ENCODE measurements around a stretch of chr22.

- PRO-cap: no peak
These were observed 87.4 kb downstream of the FAM83F start for GRCh38 chr22:40081706-40083047.

GRCh38 chr22:40183990-40184845 is 6.5 kb downstream of the TNRC6B start:
- PRO-cap: no peak

DNA sequence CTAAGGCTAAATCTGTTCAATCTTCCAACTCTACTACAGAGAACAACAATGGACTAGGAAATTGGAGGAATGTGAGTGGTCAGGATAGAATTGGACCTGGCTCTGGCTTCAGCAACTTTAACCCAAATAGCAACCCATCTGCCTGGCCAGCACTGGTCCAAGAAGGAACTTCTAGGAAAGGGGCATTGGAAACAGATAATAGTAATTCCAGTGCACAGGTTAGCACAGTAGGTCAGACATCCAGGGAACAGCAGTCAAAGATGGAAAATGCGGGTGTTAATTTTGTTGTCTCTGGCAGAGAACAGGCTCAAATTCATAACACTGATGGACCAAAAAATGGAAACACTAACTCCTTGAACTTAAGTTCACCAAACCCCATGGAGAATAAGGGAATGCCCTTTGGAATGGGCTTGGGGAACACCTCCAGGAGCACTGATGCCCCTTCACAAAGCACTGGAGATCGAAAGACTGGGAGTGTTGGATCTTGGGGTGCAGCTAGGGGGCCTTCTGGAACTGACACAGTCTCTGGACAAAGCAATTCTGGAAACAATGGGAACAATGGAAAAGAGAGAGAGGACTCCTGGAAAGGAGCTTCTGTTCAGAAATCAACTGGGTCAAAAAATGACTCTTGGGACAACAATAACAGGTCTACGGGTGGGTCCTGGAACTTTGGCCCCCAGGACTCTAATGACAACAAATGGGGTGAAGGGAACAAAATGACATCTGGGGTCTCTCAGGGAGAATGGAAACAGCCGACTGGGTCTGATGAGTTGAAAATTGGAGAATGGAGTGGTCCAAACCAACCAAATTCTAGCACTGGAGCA is 81.1 kb upstream of the ADSL start:
- PRO-cap: no peak

GRCh38 chr22:40324447-40325182 is 21.7 kb upstream of the ADSL start:
- PRO-cap: no peak

DNA sequence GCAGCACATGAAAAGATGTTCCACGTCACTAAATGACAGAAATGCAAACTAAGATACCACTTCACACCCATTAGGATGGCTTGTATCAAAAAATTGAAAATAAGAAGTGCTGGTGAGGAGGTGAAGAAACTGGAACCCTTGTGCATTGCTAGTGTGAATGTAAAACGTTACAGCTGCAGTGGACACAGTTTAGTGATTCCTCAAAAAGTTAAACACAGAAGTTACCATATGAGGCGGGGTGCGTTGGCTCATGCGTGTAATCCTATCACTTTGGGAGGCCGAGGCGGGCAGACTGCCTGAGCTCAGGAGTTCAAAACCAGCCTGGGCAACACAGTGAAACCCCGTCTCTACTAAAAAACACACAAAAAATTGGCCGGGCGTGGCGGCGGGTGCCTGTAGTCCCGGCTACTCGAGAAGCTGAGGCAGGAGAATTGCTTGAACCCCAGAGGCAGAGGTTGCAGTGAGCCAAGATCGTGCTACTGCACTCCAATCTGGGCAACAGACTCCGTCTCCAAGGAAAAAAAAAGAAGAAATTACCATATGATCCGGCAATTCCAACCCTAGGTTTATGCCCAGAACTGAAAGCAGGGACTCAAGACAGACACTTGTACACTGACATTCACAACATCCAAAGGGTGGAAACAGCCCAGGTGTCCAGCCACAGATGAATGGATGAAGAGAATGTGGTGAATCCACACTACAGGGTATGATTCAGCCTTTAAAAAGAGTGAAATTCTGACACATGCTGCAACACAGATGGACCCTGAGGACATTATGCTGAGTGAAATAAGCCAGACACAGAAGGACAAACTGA is 43.6 kb downstream of the SGSM3 start:
- PRO-cap: no peak

DNA sequence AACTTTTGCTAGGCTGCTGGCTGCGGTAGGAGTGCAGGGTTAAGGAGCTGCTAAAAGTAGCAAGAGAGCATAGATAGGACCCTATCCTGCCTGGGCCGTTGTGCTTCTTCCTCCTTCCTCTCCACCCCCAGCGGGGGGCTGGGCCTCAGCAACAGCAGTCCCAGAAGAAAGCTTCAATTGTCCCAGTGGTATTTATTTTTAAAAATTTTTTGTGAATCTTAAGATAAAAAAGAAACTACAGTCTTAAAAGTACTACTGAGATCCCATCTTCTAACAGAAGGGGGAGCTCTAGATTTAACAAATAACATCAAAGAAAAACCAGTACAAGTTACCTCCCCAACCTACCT is 66.4 kb downstream of the SGSM3 start:
- PRO-cap: no peak

DNA sequence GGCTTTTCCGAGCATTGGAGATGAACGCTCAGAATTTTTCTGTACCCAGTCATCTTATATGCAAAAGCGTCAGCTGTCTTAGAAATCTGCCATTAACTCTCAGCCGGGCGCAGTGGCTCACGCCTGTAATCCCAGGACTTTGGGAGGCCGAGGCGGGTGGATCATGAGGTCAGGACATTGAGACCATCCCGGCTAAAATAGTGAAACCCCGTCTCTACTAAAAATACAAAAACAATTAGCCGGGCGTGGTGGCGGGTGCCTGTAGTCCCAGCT is 78.4 kb downstream of the SGSM3 start:
- PRO-cap: no peak

GRCh38 chr22:40462937-40463761 is 92.8 kb downstream of the SGSM3 start:
- PRO-cap: no peak

- PRO-cap: no peak
These were observed 92.8 kb downstream of the MRTFA start for GRCh38 chr22:40543627-40544227.

GRCh38 chr22:40636882-40637666 is 555 bp upstream of the MRTFA start:
- PRO-cap: bidirectional peak, plus-strand start at chr22:40637031, minus-strand start at chr22:40636676; bidirectional peak, plus-strand start at chr22:40637296, minus-strand start at chr22:40637212

DNA sequence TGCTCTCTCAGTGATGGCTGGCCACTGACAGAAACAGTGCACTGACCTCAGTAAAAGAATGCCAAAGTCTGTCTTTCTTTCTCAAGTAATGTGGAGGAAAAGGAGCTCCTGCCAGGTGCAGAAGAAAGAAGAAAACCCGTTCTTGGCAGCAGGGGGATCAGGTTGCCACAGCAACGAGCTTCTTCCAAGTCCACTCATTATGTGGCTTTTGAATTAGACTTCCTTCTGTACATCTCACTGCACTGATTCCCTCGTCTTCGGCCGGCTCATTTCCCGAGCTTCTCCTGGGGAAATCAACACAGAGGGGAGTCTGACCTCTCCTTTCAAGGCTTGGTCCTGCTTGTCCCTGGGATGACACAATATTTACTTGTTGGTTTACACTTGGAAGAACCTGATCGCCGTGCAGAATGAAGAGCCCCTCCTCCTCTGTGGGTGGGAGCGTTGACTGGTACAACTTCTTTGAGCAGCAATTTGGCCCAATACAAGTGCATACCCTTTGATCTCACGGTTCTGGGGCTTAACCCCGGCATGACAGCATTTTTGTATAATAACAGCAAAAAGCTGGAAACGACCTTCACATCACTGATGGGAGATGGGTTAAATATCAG is 35.3 kb downstream of the MCHR1 start:
- PRO-cap: no peak

DNA sequence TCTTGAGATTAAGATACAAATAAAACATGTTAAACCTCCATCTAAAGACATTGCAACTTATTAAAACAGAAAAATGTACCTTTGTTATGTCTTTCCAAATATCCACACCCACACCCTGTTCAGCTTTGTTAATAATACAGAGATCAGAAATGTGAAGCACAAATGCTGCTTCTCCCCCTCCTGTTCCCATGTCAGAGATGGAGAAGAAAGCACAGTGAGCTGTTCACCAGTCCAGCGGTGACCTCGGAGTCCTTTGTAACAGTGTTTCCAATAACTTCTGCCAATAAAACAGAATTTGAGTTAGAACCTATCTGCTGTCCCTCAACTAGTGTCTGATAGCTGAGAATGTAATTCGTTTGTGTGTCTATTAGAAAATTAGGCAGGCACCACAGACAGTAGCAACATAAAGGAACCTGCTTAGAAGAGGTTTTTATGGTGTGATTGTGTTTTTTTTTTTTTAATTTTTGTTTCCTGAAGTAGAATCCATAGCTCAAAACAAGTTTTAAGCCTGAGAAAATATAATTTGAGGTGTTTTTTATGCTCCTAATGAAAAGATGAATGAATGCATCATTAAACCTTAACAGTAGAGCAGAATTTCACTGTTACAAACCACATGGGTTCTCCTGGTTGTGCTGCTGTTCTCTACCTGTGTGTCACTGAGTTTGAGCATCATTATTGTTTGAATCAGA is 19.1 kb upstream of the RBX1 start:
- PRO-cap: no peak

DNA sequence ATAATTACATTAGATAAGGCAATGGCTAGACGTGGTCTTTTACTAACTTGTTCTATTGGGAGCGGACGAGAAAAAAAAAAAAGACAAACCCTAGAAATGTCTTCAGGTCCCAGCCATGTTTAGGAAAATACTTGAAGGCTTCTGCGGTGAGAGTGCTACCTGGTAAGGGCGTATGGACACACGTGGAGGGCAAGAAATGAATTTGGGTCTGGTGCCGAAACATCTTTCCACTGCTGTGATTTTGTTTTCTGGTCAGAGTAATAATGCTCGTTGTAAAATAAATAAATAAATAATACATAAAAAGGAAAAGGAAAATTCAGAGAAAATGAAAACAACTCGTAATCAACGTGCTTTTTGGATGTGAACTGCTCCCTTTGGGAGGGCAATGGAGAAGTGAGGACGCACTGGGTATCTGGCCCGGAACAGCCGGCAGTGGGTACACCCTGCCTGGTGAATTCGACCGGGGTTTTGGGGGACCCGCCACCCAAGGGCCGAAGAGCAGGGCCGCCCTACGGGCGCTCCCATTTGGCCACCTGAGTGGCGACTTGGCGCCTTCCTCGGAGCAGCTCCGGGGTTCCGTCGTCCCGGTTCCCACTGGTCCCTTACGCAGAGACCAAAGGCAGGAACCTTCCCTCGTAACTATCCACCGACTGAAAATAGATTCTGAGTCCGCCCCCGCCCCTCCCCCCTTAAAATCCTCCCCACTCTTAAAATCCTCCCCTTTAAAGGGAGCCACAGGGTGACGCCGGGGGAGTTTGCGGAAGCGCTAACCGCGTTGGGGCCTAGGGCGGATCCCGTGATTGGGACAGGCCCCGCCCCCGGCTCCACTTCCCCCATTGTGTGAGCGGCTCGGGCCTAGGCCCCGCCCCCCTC is 1.4 kb upstream of the EP300 start:
- PRO-cap: bidirectional peak, plus-strand start outside the sequence, minus-strand start at position 606 of the sequence

DNA sequence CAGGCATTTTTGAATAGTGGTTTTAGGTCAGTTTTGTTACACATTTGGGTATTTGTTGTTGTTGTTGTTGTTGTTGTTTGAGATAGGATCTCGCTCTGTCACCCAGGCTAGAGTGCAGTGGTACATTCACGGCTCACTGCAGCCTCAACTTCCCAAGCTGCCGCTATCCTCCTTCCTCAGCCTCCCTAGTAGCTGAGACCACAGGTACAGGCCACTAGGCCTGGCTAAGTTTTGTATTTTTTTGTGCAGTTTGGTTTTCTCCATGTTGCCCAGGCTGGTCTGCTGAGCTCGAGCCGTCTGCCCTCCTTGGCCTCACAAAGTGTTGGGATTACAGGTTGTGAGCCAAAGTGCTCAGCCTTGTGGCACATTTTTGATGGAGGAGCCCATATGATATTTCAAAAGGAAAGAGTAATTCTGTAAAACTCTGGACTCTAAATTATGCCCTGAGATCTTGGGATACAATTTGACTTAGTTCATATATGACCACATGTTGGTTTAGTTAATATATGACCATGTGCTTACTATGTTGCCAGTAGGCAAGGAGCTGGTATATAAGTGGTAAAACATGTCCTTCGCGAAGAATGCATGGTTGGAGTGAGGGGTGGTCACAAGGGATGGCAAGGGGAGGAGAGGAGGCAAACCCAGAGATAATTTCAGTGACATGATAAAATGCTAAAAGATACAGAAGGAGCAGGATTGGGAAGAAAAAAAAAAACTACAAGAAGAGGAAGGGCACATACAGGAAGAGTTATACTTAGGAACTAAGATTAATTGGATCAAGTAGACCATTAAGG is 21.9 kb downstream of the EP300 start:
- PRO-cap: no peak

- PRO-cap: no peak
These were observed 25.0 kb downstream of the EP300 start for GRCh38 chr22:41117165-41118078.

GRCh38 chr22:41181497-41181814 is 23.7 kb upstream of the L3MBTL2 start:
- PRO-cap: no peak

DNA sequence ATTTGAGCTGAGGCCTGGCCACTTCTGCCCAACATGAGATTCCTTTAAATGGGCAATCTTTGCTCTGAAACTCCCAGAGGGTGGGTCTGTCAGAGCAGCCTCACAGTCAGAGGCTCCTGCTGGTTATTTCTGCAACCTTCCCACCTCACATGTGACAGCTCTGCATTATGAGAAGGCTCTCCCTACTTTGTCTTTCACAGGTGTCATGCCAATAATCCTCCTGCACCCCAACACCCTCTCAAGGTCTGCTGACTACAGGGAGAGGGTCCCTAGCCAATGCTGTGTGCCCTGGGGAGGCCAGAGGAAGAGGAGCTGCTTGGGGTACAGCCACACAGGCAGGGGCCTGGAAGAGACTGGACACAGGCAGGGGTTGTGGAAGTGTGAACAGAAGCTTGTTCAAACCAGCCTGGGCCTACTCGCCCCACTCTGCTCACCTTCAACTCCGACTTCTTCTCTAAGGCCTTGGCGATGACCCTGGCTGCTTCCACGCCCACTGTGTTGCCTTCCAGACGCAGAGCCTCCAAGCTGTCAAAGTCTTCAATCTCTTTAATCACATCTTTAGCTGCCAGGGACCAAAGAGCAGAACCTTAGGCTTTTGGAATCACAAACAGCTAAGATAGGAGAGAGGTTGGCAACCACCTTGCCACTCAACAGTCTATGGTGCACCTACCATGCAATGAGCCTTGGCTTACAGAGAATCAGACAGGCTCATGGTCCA is 11.7 kb downstream of the RANGAP1 start:
- PRO-cap: no peak

DNA sequence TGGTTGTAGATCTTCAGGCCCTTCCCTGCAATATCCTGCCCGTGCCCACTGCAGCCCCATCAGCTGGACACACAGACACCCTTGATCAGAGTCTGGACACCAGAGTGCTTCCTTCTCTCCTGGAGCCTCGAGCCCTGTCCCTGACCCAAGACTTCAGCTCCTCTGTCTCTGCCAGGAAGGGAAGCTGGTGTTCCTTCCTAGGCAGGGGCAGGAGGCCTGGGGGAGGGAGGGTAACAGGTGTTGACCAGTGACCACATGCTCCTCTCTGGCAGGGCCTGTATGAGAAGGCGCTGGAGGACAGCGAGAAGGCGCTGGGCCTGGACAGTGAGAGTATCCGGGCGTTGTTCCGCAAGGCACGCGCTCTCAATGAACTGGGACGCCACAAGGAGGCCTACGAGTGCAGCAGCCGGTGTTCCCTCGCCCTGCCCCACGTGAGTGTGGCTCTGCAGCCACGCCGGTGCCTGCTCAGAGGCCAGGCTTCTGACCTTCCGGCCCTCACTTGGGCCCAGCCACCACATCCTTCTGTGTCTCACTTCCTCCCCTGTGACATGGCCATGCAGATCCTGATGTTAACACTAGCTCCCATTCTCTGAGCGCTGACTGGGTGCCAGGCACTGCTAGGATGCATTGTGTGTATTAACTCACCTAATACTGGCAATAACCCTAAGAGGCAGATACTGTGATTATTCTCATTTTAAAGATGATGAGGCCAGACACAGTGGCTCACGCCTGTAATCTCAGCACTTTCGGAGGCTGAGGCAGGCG is 25.8 kb downstream of the ZC3H7B start:
- PRO-cap: no peak

- PRO-cap: no peak
These were observed 21.7 kb upstream of the TEF start for GRCh38 chr22:41359886-41360548.

DNA sequence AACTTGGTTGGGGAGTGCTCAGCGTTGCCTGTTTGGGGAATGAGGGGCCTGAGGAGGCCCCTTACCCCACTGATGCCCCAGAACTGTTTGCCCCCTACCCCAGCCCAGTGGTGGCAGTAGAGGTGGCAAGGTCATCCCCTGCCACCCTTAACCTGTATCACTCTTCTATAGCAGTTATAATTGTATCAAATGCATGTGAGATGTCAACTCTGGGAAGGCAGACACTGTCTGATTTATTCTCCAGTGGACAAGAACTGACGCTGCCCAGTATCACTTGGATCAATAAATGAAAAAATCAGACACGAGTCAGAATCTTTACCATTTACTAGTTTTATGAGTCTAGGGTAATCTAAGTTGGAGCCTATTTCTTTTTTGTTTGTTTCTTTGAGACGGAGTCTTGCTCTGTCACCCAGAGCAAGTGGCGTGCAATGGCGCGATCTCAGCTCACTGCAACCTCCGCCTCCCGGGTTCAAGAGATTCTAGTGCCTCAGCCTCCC is 14.5 kb downstream of the TOB2 start:
- PRO-cap: no peak